ENCODE measurements around a stretch of chr2.

- PRO-cap, 2 experiments: no peak in any of the 2 experiments
Measured at GRCh38 chr2:241036361-241037532, 38.3 kb downstream of the SNED1 start.

- PRO-cap, 2 experiments: no peak in any of the 2 experiments
Measured at GRCh38 chr2:241053299-241054404, 48.4 kb downstream of the MTERF4 start.

GRCh38 chr2:241065058-241065844 is 36.8 kb downstream of the MTERF4 start:
- PRO-cap, 2 experiments: no peak in any of the 2 experiments

DNA sequence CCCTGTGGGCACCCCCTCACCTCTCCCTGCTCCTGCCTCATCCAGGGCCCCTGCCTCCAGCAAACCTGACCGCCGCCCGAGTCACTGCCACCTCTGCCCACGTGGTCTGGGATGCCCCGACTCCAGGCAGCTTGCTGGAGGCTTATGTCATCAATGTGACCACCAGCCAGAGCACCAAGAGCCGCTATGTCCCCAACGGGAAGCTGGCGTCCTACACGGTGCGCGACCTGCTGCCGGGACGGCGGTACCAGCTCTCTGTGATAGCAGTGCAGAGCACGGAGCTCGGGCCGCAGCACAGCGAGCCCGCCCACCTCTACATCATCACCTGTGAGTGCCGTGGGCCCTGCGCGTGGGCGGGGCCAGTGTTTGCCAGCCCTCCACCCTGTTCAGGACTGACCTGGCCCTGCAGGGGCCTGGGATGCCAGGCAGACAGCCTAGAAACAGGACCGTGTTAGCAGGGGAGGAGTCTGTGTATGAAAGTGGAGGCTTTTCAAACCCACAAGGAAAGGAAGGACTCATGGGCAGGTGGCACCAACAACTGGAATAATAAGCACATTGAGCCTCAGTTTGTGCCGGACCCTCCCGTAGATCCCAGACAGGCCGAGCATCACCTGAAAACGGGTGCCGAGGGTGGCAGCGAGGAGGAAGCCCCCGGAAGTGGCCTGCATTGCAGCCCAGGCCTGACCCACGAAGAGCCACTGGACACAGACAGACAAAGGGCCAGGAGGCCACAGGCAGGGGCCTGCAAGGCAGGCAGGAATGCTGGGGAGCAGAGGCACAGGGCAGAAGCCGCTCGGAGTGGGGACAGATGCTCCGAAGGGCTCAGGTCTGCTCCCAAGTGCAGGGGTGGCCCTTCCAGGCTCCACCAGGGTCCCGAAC is 32.0 kb downstream of the MTERF4 start:
- PRO-cap, 2 experiments: no peak in any of the 2 experiments

DNA sequence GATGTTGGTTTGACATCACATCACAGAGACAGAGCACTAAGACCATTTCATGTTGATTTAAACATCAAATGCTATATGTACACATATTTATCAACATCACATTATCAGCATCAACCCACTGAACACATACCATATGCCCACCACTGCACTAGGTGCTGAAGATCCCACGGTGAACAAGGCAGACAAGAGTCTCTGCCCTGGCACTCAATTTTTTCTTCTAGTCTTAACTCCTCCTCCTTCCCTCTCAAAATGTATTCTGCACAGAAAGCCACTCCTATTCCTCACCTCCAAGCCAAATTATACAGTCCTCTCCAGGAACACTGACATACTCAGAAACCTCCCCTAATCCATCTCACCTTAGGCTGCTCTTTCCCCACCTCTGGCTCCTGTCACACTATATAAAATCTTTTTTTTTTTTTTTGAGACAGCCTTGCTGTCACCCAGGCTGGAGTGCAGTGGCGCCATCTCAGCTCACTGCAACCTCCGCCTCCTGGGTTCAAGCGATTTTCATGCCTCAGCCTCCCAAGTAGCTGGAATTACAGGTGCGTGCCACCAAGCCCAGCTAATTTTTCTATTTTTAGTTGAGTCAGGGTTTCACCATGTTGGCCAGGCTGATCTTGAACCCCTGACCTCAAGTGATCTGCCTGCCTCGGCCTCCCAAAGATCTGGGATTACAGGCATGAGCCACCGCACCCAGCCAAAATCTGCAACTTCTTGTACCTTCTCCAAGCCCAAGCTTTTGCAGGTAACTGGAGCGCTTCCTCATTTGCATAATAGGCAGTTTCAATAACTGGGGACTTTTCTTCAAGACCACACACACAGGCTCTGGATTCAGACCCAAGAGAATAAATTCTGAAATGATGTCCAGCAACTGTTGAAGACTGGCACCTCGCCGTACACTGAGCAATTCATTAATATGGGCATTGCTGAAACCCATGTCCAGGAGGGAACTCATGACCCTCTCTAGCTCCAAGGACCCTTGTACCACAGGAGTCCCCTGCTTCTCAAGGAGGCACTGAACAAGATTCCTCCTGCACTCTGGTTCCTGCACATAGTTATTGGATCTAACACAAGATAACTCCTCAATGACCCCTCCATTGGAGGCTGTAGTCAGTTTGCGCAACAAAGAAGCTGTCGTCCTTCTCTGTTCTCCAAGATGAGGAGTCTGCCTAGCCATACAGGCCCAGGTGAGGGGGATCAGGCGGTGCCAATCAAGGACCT is 3.0 kb downstream of the MTERF4 start:
- PRO-cap, 2 experiments: no peak in any of the 2 experiments

GRCh38 chr2:241230024-241230524 is 41.6 kb downstream of the ANO7 start:
- PRO-cap, 2 experiments: no peak in any of the 2 experiments

DNA sequence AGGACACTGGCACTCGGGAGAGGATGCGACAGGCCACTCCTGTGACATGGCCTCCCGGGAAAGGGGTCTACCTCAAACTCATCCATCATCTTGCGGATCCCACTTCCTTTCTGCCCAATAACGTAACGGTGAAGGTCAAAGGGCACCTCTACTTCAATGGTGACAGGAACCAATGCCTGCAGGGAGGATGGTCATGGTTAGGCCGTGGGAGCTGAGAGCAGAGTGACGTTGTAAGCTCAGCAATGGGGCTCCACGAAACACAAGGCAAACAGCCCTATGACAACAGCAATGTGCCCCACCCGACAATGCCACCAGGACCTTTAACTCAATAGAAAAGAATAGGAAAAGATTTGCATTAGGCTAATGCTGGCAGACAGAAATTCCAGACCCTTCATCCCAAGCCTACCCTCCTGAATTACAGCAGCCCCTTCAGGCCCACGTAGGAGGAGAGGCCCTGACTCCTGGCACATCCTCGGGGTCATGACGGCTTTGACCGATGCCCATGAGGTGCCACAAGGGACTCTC is 47.0 kb downstream of the ANO7 start:
- PRO-cap, 2 experiments: no peak in any of the 2 experiments

- PRO-cap, 2 experiments: no peak in any of the 2 experiments
Measured at GRCh38 chr2:241252758-241253904, 62.3 kb downstream of the HDLBP start.

DNA sequence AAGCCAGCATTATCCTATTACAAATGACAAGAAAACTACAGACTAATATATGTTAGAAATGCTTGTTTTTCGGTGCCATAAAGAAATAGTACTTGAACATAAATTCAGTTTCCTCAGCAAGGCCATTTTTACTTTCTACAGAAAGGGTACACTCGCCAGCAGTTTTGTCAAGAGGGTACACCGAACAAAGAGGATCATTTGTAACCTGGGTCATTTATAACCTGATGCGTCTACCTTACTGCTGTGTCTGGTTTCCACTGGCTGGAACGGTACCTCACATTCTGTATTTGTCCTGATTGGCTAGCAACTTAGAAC is 13.7 kb downstream of the SEPTIN2 start:
- PRO-cap, 2 experiments: no peak in any of the 2 experiments

DNA sequence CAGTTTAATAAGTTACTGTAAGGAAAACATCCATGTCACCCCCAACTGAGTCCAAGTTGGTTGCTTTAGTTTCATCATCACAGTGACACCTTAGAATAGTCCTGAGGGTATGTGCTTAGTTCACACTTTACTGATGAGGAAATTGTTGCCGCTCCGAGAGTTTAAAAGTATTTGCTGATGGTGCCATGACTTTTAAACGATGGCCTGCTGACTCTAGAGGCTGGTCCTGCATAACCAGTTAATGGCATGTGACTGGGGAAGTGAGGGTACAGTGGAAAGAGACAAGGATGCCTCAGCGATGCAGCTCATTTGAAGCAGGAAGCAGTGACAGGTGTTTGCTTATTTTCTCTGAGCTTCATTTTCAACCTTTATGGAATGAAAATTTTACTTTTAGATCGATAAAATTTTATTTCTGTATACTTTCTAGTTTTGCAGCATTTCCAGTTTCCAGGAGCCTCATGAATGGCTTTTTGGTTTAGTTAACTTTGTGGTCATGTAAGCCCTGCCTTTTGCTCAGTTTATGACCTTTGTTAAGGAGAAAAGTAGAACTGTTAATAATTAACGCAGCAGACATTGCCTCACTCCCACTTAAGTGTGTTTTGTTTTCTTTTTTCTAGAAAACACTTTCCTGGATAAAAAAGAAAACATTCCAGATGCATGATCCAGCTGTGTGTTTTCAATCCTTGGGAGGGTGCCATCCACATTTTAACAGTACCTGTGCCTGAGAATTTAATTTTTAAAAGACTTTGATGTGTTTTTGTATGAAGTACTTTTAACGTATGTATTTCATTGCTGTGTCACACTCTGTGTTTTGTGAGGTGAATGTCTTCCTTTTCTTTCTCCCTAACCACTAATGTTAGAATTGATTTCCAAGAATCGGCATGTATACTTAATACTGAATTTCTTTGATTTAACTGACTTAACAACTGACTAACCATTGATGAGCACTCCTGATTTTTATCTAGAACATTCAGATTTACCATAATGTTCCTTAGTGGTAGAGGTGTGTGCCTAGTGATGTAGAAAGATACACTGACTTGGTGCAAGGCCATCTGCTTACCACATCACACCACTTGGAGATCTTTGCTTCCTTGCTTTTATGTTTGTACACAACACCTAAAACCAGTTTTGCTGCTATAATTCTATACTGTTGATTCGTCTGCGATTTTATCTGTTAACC is 4.3 kb upstream of the FARP2 start:
- PRO-cap, 2 experiments: no peak in any of the 2 experiments

DNA sequence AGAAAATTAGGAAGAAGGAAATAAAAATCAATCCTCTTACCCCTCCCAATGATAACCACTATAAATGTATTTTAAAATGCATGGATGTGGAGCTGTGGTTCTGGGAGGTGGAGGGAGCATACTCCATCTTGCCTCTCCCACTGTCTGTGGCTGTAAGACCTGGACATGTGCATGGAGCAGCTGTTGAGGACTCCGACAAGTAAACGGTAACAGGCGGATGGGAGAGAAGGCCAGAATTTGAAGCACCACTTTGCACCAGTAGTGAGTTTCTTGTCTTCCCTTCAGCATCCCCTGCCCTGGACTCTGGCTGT is 6.7 kb downstream of the FARP2 start:
- PRO-cap, 2 experiments: no peak in any of the 2 experiments

- PRO-cap, 2 experiments: no peak in any of the 2 experiments
Measured at GRCh38 chr2:241372383-241373474, 16.6 kb downstream of the FARP2 start.

GRCh38 chr2:241637799-241638577 is 495 bp downstream of the ATG4B start:
- PRO-cap, 2 experiments: no peak in any of the 2 experiments

DNA sequence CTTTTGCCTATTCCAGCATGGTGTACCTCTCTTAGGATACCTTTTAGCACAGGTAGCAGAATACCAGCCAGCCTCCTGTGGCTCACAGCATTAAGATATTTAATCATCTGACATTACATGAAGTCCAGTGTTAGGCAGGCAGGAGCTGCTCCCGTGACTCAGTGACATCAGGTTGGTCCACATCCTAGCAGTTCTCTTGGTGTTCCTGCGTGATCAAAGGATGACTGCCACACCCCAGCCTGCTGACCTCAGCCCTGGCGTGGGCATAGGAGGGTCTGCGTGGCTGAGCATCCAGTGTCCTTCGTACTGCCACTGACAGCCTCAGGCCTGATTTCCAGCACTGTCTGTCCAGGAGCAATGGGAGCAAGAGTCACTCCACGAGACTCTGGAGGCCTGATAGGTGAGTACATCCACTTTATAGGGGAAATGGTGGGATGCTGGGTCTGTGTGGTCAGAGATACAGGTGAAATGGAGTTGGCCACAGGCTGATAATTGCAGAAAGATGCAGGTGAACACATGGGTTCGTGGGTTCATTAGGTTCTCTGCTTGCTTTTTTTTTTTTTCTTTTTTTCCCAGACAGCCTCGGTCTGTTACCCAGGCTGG is 3.7 kb upstream of the DTYMK start:
- PRO-cap, 2 experiments: no peak in any of the 2 experiments

GRCh38 chr2:241701670-241701812 is 298 bp upstream of the ING5 start:
- PRO-cap, 2 experiments: no peak in any of the 2 experiments

- PRO-cap, 2 experiments: no peak in any of the 2 experiments
Measured at GRCh38 chr2:241776165-241776619, 430 bp upstream of the GAL3ST2 start.

DNA sequence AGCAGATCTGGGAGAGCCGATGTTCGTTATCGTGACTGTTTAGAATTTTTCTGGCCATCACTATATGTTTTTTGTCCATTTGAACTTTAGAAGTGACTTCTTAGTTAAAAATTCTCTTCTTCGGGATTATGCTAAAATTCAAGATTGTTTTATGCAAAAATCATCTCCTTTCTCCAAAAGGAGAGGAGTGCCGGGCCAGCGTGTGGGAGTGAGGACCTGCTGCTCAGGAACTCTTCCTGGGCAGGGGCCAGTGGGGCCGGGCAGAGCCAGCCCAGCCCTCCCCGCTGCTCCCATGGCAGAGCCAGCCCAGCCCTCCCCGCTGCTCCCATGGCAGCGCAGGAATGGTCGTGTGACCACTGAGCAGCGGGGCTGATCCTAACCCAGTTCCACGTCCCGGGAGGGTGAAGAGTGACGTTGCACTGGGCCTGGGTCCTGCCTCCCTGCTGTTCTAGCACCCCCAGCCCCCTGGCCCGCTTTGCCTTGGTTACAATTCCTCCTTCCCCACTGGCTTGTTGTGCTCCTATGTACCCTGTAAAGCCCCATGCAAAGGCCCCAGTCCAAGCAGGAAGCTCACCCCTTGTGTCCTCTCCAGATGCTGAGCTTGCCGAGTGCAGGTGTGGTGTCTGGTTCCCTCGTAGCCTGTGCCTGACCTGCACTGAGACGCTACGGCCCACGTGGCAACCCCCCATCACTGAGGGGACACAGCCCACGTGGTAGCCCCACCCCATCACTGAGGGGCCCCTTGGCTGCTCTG is 11.5 kb upstream of the NEU4 start:
- PRO-cap, 2 experiments: no peak in any of the 2 experiments

DNA sequence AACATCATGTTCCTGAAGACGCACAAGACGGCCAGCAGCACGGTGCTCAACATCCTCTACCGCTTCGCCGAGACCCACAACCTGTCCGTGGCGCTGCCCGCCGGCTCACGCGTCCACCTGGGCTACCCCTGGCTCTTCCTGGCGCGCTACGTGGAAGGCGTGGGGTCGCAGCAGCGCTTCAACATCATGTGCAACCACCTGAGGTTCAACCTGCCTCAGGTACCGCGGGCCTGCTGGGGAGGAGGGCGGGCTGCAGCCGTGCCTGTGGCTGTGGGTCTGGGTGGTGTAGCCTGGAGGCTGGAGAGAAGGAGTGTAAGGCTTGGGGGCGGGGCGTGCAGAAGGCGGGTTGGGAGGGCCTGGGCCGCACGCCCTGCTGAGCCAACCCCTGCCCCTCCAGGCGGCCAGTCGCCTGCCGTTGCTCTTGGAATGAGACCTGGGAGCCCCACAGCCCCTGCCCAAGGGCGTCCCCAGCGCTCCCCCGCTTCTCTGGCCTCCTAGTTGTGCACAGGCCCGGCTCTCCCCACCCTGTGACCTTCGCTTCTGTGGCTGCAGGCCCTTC is 7.1 kb upstream of the NEU4 start:
- PRO-cap, 2 experiments: no peak in any of the 2 experiments

- PRO-cap, 2 experiments: no peak in any of the 2 experiments
Measured at GRCh38 chr2:241818709-241819405, 9.9 kb downstream of the NEU4 start.

- PRO-cap, 2 experiments: no peak in any of the 2 experiments
Measured at GRCh38 chr2:241896139-241896619, 4.1 kb downstream of the FAM240C start.